Testis (tissue), 5 donors: ENCODE measurements around a stretch of chr7.

GRCh38 chr7:5528928-5529487, 1.4 kb downstream of the ACTB start:
- PRO-cap, 3 experiments = no peak in any of the 3 experiments
- RAMPAGE, long total RNA, 2 experiments = start-site peak on the plus strand in 2 of 2 experiments, at chr7:5529163-5529231 at its widest, 58 to 217 reads per replicate
- RRBS = 2% methylated on average over 2 of the region's 24 CpGs

GRCh38 chr7:5581115-5581638, 11.4 kb upstream of the FSCN1 start:
- PRO-cap, 3 experiments = peak in 1 of 3 experiments; most common plus-strand start chr7:5581192 (in 1)
- RAMPAGE, long total RNA, 2 experiments = no peak in any of the 2 experiments
- RRBS = 86% methylated on average over 1 of the region's 11 CpGs

DNA sequence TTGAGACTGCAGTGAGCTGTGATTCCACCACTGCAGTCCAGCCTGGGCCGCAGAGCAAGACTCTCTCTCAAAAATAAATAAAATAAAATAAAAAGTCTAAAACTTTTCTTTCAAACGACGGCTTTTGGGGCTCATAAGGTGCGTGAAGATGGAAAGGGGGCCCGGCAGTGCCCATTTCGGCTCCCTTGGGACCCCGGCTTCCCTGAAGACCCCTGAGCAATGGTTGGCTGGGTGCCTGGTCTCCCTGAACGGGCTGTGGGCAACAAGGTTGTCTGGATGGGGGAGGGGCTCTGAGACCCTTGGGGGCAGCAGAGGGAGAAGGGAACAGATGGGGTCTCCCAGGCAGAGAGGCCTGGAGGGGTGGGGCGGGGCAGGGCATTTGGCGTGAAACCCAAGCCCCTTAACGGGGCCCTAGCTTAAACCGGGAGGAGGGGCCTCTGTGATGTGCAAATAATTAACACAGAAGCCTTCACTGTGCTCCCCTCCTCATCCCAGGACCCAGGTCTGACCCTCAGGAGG, 17.8 kb downstream of the FSCN1 start:
- PRO-cap, 3 experiments = no peak in any of the 3 experiments
- RAMPAGE, long total RNA, 2 experiments = no peak in any of the 2 experiments
- RRBS = no CpG with 5 or more reads among the region's 12 CpGs

DNA sequence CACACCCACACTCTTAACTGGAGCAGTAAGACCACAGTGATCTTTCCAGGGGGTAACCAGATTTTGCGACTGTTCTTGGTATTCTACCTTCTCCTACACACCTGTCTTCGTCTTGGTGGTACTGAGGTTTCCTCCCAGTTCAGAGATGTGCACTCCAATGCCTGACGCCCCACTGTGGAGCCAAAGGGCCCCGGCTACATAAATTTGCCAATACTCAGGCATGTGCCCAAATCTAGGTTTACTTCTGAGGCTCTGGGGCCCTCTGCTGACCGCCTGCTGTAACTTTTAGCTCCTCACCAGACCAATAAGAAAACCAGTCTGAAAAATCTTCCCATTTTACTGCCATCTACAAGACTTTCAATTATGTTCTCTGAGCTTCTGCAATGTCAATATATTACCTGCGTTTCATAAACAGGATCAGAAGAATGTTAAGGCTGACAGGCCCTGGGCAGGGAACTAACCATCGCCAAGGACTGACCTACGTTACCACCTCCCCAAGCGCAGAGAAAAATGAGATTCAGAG, 85.4 kb downstream of the FSCN1 start:
- PRO-cap, 3 experiments = no peak in any of the 3 experiments
- RAMPAGE, long total RNA, 2 experiments = no peak in any of the 2 experiments
- RRBS = no CpG with 5 or more reads among the region's 9 CpGs

DNA sequence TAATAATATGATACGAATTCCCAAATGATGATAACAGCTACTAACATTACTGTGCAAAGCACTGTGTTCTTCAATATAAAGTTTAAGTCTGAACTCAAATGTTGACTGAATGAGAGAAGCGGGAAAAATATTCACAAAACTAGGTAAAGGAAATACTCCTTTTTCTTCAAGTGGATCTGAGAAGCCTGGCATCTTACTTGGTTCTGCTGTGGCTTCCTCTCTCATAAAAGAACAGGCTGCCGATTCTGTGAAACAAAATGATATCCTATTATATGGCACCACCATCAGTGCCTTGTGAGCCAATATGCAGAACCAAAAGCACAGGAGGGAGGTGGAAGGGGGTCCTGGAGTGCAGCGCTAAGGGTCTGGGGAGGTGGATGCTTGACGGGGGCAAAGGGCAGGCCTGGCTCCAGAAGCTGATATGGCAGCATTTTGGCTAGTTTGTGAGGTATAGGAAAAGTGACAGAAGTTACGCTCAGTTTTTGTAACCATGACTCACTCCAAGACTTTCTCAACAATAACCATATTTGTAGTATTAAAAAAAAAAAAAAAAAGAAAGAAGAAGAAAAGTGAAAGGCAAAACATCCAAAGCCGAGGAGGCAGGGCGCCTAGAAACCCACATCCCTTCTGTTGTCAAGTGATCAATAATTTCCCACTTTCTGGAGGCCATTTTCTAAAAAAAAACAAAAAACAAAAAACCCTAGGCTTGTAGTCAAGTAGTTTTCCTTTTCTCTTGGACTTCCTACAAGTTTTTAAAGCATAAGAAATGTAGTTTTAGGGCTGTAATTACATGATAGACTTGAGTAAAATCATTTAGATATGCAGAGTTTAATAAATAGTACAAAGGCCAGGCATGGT, 92.4 kb downstream of the RNF216 start:
- PRO-cap, 3 experiments = peak in 3 of 3 experiments; most common plus-strand start position 588 of the sequence (in 3)
- RAMPAGE, long total RNA, 2 experiments = no peak in any of the 2 experiments
- RRBS = no CpG with 5 or more reads among the region's 8 CpGs

GRCh38 chr7:5690827-5691645, 90.4 kb downstream of the RNF216 start:
- PRO-cap, 3 experiments = peak in 1 of 3 experiments; most common plus-strand start chr7:5691356 (in 1); most common minus-strand start chr7:5691277 (in 1)
- RAMPAGE, long total RNA, 2 experiments = no peak in any of the 2 experiments
- RRBS = no CpG with 5 or more reads among the region's 14 CpGs

- PRO-cap, 3 experiments = no peak in any of the 3 experiments
- RAMPAGE, long total RNA, 2 experiments = no peak in any of the 2 experiments
These were observed 15.0 kb downstream of the RNF216 start for GRCh38 chr7:5766514-5766724.

- PRO-cap, 3 experiments = no peak in any of the 3 experiments
- RAMPAGE, long total RNA, 2 experiments = start-site peak on the minus strand in 1 of 2 experiments, at chr7:5987298-5987483 at its widest, 25 reads per replicate
- RRBS = no CpG with 5 or more reads among the region's 21 CpGs
These were observed 16.7 kb upstream of the RSPH10B start for GRCh38 chr7:5987052-5987662.

DNA sequence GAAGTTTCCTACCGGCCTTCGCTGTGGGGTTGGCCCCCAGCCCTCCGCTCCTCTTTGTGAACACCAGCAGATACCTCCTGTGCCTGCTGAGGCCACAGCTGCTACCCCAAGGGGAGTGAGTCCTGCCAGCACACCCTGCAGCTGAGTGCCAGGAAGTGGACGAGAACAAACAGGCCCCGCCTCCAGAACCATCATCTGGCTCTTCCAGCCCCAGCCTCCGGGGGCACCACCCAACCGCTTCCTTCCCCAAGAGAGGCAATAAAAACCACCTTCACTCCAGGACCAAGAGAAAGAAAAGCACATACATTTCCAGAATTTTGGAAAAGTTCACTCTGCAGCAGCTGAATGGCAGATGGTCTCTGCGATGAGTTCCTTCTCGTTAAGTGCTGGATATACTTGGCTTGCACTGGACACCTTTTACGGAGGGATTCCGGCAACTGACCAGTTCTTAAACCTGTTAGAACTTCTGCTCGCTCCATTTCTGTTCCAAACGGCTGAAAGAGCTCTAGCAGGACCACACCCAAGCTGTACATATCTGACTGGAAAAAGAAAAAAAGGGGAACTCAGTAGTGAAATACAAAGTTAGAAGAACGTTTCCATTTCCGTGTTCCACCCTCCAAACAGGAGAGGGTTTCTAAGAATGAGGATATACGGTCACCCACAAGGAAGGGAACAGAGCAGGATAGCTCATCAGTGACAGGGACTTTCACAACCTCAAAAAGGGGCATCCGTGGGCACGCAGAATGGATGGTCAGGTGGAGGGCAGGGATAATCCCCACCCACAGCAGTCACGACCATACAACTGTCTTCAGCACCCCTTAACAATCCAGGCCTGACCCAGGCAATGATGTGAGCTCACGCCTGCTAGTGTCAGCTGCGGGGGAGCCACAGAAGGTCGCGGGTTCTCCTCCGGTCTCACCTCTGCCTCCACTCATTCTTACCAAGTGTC, 4.5 kb upstream of the ANKRD61 start:
- PRO-cap, 3 experiments = peak in 2 of 3 experiments; most common minus-strand start position 137 of the sequence (in 1)
- RAMPAGE, long total RNA, 2 experiments = no peak in any of the 2 experiments
- RRBS = no CpG with 5 or more reads among the region's 24 CpGs

GRCh38 chr7:6045839-6046265, 13.1 kb downstream of the EIF2AK1 start:
- PRO-cap, 3 experiments = no peak in any of the 3 experiments
- RAMPAGE, long total RNA, 2 experiments = no peak in any of the 2 experiments
- RRBS = no CpG with 5 or more reads among the region's 3 CpGs

DNA sequence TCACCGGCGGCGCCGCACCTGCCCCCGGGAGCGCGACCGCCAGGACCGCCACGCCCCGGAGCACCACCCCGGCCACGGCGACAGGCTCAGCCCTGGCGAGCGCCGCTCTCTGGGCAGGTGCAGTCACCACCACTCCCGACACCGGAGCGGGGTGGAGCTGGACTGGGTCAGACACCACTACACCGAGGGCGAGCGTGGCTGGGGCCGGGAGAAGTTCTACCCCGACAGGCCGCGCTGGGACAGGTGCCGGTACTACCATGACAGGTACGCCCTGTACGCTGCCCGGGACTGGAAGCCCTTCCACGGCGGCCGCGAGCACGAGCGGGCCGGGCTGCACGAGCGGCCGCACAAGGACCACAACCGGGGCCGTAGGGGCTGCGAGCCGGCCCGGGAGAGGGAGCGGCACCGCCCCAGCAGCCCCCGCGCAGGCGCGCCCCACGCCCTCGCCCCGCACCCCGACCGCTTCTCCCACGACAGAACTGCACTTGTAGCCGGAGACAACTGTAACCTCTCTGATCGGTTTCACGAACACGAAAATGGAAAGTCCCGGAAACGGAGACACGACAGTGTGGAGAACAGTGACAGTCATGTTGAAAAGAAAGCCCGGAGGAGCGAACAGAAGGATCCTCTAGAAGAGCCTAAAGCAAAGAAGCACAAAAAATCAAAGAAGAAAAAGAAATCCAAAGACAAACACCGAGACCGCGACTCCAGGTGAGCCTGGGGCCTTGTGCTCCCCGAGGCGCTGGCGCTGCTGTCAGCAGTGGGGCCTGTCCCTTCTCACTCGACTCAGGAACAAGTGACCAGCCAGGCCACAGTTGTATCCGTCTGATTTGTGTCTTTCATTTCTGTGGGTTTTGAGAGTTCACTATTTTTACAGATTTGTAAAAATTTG, 50.0 kb downstream of the USP42 start:
- PRO-cap, 3 experiments = peak in 1 of 3 experiments; most common plus-strand start position 185 of the sequence (in 1)
- RAMPAGE, long total RNA, 2 experiments = no peak in any of the 2 experiments
- RRBS = 28% methylated on average over 41 of the region's 75 CpGs

- PRO-cap, 3 experiments = no peak in any of the 3 experiments
- RAMPAGE, long total RNA, 2 experiments = no peak in any of the 2 experiments
- RRBS = no CpG with 5 or more reads among the region's 31 CpGs
These were observed 12.3 kb downstream of the DAGLB start for GRCh38 chr7:6435231-6436041.

DNA sequence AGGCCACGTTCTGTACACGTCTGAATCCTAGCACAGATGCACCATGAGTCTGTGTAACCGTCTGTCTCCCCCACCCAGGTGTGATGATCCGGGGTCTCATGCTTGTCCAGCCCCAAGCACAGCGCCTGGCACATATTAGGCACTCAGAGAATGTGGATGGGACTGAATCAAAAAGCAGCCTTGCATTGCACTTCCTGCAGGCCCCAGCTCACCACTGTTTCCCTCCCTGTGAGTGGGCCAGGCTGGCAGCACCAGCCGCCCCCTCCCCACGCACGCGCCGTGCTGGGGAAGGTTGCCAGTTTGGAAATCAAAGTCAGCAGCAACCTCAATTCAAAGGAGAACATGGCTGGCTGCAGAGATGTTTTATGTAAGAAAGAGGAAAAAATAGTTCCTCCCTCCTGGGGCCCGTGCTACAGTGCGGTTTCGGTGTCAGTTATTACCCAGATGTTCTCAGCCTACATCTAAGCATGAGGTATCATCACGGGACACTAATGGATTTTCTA, 5.6 kb downstream of the GRID2IP start:
- PRO-cap, 3 experiments = no peak in any of the 3 experiments
- RAMPAGE, long total RNA, 2 experiments = no peak in any of the 2 experiments
- RRBS = no CpG with 5 or more reads among the region's 14 CpGs

GRCh38 chr7:6578463-6578964, 1.3 kb downstream of the ZDHHC4 start:
- PRO-cap, 3 experiments = no peak in any of the 3 experiments
- RAMPAGE, long total RNA, 2 experiments = no peak in any of the 2 experiments
- RRBS = 77% methylated on average over 2 of the region's 7 CpGs

DNA sequence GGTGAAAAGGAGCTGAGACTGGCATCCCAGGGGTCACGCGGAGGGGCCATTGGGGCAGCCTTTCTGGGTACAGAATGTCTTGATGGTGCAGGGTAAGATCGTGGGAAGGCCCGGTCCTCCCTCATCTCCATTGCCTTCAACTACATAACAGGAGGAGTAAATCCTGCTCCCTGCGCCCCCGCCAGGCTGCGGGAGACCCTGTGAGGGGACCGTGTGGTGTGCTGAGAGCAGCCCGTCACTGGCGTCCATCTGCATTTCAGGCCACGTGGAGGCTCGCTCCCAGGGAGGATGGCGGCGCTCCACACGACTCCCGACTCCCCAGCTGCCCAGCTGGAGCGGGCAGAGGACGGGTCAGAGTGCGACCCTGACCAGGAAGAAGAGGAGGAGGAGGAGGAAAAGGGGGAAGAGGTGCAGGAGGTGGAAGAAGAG, 5.0 kb downstream of the ZNF316 start:
- PRO-cap, 3 experiments = no peak in any of the 3 experiments
- RAMPAGE, long total RNA, 2 experiments = no peak in any of the 2 experiments
- RRBS = no CpG with 5 or more reads among the region's 19 CpGs

- PRO-cap, 3 experiments = no peak in any of the 3 experiments
- RAMPAGE, long total RNA, 2 experiments = no peak in any of the 2 experiments
- RRBS = no CpG with 5 or more reads among the region's 10 CpGs
These were observed 898 bp downstream of the ZNF12 start for GRCh38 chr7:6705830-6706268.

DNA sequence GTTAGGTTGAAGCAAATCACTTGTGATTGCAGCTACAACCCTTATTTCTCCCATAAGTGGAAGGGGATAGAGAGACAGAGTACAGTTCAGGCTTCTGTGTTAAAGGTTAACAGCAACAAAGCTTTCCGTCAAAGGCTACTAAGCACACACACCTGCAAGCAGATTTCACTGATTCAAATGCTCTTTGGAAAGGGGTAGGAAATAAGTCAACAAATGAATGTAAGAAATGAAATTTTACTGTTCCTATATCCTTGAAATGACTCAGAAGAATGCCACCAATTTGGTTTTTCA, 120.6 kb downstream of the COL28A1 start:
- PRO-cap, 3 experiments = no peak in any of the 3 experiments
- RAMPAGE, long total RNA, 2 experiments = no peak in any of the 2 experiments
- RRBS = no CpG with 5 or more reads among the region's 1 CpG

DNA sequence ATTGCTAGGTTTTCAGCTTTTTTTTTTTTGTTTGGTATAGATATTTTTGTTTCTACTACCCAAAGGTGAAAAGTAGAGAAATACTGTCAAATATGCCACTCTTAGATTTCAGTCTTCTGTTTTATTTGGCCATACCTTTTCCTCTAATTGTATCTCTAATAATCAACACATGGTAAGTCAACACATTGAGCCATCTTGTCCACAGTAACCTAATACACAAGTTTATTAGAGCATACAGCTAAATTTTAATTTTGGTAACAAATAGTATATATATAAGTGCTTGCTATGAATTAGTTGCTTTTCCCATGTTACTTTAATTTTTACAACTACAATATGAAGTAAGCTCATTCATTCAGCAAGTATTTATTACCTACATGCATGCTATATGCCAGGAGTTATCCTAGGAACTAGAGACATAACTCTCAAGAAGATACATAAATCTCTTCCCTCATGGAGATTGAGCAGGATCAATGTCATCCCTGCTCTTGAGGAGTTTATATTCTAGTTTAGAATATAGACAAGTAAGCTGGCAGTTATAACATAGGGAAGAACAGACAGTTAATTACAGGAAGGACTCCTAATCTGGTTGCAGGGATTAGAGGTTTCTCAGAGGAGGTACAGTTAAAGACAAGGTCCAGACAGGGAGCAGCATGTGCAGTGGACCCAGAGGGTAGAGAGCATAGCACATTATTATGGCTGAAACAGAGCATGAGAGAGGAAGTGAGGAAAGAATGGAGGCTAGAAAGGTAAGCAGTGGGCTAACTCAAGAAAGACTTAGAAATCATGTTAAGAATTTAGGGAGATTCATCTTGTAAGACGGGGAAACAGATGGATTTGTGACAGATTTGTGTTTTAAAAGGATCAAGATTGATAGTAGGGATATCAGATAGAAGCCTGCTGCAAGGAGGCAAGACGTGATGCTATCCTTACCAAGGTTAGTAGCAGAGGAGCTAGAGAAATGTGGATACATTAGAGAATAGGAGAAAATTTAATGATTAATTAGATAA, 9.5 kb downstream of the MIOS start:
- PRO-cap, 3 experiments = no peak in any of the 3 experiments
- RAMPAGE, long total RNA, 2 experiments = no peak in any of the 2 experiments
- RRBS = no CpG with 5 or more reads among the region's 2 CpGs

- PRO-cap, 3 experiments = peak in 3 of 3 experiments; most common minus-strand start chr7:7640463 (in 3)
- RAMPAGE, long total RNA, 2 experiments = start-site peak on the minus strand in 2 of 2 experiments, at chr7:7640418-7640510 at its widest, 450 to 457 reads per replicate
- RRBS = no CpG with 5 or more reads among the region's 20 CpGs
These were observed 342 bp upstream of the UMAD1 start for GRCh38 chr7:7640269-7640551.

- PRO-cap, 3 experiments = no peak in any of the 3 experiments
- RAMPAGE, long total RNA, 2 experiments = no peak in any of the 2 experiments
- RRBS = no CpG with 5 or more reads among the region's 5 CpGs
These were observed 29.4 kb downstream of the RPA3 start for GRCh38 chr7:7688931-7689447.